Skin of body (tissue), 2 donors: ENCODE measurements around the genes RPL34 and ETNPPL.

GRCh38 chr4:107236469-107236668 is 200.3 kb upstream of the DKK2 start:
- RAMPAGE, long total RNA: no peak

DNA sequence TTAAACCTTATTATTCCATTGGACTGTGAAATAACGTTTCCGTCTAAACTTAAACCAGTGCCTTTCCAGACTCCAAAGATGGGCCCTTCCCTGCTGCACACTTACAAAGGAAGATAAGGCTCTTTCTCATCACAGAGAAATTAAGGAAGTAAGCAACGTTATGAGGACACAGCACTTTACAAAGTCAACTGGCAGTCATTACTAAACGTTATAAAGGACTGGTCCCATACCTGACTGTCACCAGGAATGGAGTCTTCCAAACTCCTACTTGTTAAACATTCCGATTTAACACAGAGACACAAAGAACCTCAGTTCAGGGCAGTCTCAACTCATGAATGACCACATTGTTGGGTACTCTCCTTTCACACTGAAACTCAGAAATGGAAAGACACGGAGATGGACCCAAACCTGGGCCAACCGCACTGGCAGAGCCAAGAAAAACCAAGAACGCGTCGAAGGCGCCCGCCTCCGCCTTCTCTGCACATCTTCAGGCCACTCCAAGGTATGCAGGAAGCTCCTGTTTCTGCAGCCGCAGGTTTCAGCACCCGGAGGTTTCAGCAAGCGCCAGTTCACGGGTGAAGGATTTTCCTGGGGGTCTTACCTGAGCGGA is 687 bp downstream of the PAPSS1 start:
- RAMPAGE, long total RNA: no peak

DNA sequence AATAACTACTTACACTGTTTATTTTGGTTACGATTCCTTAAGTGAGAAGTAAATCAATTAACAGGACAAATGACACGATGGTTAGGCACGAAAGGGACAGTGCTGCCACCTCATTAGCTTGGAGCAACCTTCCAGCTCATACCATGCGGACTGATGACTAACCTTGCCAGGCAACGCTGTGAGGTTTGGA is 649 bp upstream of the SGMS2 start:
- RAMPAGE, long total RNA: no peak

GRCh38 chr4:107837118-107838052 is 12.7 kb downstream of the SGMS2 start:
- RAMPAGE, long total RNA: no peak

DNA sequence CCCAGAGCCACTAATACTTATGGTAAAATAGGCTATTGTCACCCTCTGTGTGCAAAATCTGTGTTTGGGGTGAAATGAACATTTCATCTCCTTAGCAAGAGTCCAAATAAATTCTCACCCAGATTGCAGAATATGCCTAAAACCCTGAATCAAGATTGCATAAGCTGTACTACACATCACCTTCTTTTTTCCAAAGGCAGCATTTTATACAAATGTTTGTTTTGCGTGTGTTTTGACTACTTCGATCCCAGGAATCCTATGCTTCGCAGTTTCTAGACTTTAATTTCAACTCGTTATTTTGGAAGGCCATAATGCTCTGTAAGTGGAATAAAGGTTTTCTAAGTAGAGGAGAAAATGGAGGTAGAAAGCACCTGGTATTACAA is 12.2 kb upstream of the HADH start:
- RAMPAGE, long total RNA: no peak

DNA sequence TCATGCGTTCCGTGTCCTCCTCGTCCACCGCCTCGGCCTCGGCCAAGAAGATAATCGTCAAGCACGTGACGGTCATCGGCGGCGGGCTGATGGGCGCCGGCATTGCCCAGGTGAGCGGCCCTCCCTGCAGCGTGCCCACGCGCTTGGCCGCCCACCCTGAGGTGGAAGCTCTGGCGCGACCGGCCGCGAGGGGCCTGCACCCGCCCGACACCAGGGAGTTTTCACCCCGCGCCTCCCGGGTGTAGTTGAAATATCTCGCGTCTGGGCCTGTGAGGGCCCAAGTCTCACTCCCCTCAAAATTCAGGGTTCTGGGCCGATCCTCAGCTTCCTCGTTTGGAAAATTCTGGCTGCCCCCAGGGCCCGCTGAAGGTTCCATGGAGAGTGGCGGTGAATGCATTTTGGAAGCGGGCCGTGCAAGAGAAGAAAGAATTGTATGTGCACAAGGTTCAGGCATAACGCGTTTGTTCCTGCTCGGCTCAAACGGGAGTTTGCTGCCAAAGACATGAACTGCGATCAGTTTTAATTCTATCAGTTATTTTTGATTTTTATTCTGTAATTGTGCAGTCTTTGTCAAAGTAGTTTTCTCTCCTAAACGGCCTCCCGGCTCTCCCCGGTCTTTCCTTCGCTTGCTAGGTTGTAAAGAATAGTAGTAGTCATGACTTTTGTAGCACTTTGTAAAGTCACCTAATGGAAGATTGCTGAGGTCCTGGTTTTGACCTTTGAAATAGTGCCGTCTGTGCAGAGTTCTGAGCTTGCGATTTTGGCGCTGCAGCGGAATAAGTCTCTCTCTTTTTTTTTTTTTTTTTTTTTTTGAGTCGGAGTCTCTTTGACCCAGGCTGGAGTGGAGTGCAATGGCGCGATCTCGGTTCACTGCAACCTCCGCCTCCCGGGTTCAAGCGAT is 516 bp downstream of the HADH start:
- RAMPAGE, long total RNA: no peak

DNA sequence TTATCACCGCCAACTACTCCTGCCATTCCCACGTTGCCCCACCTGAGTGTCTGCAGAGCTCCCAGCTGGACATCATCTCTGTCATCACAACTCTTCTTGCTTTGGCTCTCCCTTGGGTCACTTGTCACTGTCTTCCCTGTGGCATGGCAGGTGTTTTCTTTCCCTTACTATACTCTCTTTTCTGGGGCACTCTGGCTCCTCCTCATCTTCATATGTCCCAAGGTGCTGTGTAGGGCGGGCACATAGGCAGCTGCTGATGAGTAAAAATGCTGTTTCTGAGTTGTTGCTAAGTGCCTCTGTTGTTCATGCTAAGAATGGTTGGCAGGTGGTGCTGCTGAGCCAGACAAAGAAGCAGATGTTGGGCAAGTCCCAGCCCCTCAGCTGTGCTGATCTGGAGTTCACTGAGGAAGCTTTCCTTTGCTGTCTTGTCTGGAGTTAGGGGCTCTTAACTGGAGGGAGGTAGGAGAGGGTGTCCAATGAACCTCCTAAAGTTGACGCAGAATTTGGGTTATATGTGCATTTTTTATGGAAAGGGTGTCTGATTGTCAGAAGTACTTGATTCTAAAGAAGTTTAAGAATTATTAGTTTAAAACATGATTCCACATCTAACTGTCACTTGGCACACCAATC is 40.6 kb downstream of the HADH start:
- RAMPAGE, long total RNA: no peak

DNA sequence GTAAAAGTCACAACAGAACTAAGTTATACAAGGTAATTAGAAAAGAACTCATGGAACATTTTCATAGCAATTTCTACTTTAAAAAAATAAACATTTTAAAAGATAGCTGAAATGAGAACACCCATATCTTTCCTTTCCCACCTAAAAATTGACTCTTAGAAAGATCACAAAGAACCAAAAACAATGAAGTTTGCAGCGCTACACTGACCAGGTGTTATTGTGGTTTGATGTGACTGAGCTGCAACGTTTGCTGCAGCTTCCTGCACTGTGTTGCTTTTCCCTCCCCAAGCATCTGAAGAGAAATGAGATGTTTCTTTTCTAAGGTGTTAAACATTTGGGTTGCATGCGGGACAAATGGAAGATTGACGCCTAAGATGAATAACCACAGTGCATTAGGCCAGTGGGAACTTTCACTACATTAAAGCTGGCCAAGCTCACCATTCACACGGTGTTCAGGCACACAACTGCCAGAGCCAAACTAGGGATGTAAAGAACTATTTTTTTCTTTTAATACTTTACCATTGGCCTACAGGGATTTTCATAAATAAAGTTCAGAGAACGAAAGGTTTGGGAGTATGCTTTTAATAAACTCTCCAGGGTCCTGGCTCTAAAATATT is 8.9 kb downstream of the LEF1 start:
- RAMPAGE, long total RNA: no peak

DNA sequence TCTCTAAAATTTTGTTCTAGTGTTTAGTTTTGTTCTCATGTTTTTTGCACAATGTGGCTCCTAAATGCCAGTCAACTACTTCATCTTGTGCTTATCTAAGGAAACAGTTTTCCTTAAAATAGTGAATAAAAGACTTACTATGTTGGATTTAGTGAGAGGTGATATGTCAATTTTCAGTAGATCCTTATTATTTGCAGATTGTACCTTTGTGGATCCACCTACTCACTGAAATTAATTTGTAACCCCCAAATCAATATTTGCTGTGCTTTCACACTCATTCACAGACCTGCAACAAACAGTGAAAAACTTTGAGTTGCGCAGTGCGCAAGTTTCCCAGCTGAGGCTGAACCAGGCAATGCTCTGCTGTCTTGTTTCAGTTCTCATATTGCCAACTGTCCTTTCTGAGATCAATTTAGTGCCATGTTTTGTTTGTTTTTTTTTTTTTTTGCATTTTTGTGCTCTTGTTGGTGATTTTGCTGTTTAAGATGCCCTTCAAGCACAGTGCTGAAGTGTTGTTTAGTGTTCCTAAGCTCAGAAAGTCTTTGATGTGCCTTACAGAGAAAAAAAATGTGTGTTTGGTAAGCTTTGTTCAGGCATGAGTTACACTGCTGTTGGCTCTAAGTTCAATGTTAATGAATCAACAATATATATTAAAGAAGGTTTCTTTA is 40.8 kb upstream of the LEF1 start:
- RAMPAGE, long total RNA: no peak

- RAMPAGE, long total RNA: no peak
These were observed at the start of gene RPL34 for GRCh38 chr4:108620142-108620750. Gene RPL34, plus strand, starts transcription at chr4:108620576.

GRCh38 chr4:108762545-108763266 is at the start of gene ETNPPL:
Gene ETNPPL, minus strand, starts transcription at chr4:108763053.
- RAMPAGE, long total RNA: no peak

- RAMPAGE, long total RNA: no peak
These were observed 29.4 kb downstream of the SEC24B start for GRCh38 chr4:109462793-109463713.

DNA sequence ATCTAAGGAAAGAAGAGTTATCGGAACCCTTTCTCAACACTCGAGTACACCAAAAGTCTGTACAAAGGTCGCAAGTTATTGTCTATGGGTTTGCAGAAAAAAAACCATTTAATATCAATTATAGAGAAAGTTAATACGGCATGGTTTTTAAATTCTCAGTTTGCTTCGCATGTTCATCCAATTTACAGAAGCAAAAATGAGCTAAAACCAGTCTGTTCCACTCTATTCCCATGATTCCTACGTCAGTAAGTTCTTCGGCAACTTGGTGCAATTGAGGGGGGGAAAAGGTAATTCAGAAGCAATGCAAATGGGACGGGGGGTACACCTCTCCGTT is 851 bp downstream of the PLA2G12A start:
- RAMPAGE, long total RNA: no peak

DNA sequence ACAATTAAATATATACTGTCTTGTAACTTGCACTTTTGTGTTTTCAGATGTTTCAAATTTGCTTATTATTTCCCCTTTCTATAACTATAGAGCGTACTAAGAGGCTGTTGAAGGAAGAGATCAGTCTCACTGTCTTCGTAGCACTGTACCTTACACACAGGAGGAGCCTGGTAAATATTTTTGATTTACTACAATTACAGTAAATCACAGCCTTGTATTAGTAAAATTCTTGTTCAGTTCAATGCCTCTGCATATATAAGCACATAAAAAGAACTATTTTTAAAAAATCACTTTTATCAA is 395 bp downstream of the CFI start:
- RAMPAGE, long total RNA: no peak

GRCh38 chr4:109973139-109973596 is 60.5 kb downstream of the EGF start:
- RAMPAGE, long total RNA: no peak

- RAMPAGE, long total RNA: no peak
These were observed 394 bp downstream of the ELOVL6 start for GRCh38 chr4:110198163-110198278.

DNA sequence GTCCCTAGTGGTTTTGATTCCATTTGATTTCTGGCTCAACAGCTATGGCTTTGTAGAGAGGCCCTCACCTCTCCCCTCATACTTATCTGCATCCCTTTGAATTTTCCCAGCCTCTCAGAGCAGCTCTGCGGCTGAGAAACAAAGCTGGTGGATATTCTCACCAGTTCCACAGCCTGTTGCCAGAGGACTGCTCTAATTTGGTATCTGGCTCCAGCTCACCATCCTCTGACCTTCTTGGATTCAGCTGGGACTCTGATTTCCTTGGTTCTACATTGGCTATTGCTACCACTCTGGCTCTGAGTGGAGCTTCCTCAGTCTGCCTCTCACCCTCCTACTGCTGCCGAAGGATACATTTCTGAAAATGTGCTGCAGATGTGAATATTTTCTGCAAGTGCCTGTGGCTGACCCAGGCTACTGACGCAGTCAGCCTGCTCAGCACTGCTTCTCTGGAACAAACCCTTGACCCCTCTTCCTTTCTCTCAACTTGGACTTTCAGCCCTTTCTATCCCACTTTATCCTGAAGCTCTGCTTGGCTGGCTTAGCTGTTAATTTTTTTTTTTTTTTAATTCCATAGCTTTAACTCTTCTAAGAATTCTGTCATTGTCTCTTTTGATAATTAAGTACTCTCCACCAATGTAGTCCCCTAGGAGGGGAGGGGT is 110.9 kb upstream of the ENPEP start:
- RAMPAGE, long total RNA: no peak

DNA sequence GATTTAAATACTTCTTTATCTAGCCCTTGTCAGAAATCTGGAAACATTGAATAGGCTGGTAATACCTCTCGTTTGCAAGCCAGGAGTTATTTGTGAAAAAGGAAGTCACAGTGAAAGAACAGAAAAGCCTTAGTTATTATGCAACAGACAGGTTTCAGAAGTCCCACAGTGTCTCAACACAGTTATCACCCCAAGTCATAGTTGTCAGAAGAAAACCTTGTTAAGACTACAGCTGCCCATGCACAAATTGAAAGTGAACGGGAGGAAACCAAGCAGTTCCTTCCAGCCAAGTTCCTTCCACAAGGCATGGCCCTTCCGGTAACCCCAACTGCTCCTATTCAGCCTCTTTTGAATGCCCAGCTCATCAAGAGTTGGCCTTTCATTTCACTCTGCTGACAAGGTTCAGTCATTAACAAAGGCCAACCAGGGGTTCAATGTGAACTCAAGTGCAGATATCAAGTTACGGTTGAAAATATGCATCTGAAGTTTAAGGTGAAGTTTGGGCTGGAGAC is 15.5 kb downstream of the ALPK1 start:
- RAMPAGE, long total RNA: no peak

GRCh38 chr4:112315346-112315885 is 18.2 kb downstream of the ALPK1 start:
- RAMPAGE, long total RNA: no peak

DNA sequence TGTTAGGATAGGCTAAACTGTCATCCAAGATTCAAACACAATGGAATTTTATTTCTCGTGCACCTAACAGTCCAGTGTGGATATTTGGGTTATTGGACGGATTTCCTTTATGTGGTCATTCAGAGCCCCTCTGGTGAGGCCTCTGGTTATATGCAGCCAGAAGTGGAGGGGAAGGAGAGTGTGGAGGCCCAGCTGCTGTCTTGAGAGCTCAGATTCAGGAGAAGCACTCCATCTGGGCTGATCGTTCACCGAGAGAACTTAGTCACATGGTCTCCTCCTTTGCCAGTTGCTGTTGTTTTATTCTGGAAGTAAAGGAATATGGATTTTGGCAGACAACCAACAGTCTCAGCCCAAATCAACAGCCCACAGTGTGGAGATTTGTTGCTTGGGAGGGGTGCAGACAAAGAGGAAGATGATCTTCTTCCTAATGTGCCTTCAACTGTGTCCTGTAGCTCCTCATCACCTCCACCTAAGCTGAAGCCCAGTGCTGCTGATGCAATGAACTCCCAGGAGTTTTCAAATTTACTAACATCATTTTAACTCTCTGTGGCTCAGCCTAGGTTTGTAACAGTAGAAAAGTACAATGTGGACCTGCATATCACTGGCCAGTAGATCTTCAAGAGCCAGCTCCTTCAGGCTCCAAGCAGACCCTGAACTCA is 355.4 kb downstream of the ANK2 start:
- RAMPAGE, long total RNA: no peak